Spinal cord (tissue), 3 donors: ENCODE results near the gene NDUFB7.

GRCh38 chr19:14183413-14183759, 22.6 kb downstream of the ADGRL1 start:
- PRO-cap, result no peak
- RAMPAGE, long total RNA, result no peak

DNA sequence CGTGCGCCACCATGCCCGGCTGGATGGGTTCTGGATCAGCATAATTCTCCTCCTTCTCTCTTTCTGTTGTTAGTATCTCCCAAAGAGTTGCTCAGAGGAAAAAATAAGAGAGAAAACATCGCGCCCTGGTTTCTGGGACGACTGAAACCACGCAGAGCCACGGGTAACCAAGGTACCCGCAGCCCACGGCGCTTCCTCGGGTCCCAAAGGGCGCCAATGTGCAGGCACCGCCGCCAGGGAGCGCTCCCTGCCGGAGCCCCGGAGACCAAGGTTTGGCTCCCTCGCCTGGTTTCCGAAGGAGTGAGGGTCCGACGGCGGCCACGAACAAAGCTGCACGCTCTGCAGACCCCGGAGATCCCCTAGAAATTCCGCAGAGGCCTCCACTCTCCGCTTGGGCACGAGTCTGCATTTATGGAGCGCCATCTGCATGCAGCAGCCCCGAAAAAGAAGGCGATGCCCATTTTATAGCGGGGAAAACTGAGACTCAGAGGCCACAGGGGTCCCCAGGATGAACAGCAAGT, 1.2 kb upstream of the PKN1 start:
- PRO-cap, result no peak
- RAMPAGE, long total RNA, result no peak

DNA sequence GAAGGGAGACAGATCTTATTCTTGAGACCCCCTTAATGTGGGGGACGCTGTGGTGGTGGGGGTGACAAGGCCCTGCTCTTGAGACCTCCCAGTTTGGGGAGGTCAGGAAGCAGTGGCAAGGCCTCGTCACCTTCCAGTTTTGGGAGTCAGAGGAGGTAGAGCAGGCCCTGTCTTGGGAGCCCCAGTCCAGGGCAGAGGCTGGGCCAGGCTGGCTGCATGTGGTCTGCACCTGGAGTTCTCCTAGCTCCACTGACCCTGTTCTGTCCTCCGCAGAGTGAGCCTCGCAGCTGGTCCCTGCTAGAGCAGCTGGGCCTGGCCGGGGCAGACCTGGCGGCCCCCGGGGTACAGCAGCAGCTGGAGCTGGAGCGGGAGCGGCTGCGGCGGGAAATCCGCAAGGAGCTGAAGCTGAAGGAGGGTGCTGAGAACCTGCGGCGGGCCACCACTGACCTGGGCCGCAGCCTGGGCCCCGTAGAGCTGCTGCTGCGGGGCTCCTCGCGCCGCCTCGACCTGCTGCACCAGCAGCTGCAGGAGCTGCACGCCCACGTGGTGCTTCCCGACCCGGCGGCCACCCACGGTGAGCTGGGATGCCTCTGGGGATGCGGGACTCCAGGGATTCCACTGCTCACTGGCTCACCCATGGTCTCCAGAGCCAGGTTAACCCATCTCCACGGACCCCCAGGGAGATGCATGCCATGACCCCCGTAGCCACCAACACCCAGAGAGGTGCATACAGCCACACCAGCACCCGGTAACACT, 7.9 kb downstream of the PKN1 start:
- PRO-cap, result no peak
- RAMPAGE, long total RNA, result no peak

GRCh38 chr19:14514458-14515105, 3.6 kb downstream of the DNAJB1 start:
- PRO-cap, result no peak
- RAMPAGE, long total RNA, result no peak

GRCh38 chr19:14515558-14515834, 2.7 kb downstream of the DNAJB1 start:
- PRO-cap, result no peak
- RAMPAGE, long total RNA, result no peak

- PRO-cap, result no peak
- RAMPAGE, long total RNA, result no peak
Observed at GRCh38 chr19:14515835-14516672, 2.1 kb downstream of the DNAJB1 start.

DNA sequence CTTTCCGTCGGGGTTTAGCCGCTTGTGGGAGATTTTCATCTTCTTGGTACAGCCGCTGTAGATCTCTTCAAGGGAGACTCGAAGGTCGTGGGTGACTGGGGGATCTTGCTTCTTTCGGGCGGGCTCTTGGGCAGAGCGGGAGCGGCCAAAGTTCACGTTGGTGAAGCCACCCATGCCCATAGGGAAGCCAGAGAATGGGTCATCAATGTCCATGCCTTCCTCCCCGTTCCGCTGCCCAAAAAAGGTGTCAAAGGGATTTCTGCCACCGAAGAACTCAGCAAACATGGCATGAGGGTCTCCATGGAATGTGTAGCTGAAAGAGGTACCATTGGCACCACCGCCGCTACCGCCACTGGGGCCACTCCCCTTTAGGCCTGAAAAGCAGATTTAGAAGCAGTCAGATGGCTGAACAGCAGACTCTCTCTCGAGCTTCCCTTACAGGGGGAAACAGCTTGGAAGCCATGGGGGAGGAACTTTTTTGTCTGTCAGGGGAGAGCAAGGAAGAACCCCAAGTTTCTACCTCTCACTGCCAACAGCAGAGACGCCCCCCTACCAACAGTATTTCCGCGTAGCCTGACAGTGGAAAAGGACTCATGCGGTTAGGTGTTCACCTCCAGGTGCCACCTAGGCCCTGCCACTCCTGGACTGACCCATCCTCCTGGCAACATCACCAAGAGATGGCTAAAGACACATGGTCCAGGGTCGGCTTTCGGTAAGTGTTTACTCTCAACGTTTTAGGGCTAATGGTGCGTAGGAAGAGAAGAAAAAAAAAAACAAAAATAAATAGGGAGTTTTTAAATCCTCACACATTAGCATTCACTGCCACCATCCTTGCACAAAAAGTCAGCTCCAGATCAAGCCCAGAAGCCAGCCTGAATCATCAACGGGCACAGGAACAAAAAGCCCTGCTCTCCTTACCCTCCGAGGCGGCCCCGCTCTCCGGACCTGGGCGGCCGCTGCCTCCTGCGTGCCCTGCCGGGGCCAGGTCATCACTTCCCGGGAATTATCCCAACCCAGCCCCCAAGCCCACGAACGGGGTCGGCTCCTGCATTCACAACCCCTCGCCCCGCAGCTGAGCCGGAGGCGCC, 1.2 kb downstream of the DNAJB1 start:
- PRO-cap, result no peak
- RAMPAGE, long total RNA, result no peak

- PRO-cap, result no peak
- RAMPAGE, long total RNA, result no peak
Observed at GRCh38 chr19:14545030-14546329, 16.1 kb downstream of the TECR start.

DNA sequence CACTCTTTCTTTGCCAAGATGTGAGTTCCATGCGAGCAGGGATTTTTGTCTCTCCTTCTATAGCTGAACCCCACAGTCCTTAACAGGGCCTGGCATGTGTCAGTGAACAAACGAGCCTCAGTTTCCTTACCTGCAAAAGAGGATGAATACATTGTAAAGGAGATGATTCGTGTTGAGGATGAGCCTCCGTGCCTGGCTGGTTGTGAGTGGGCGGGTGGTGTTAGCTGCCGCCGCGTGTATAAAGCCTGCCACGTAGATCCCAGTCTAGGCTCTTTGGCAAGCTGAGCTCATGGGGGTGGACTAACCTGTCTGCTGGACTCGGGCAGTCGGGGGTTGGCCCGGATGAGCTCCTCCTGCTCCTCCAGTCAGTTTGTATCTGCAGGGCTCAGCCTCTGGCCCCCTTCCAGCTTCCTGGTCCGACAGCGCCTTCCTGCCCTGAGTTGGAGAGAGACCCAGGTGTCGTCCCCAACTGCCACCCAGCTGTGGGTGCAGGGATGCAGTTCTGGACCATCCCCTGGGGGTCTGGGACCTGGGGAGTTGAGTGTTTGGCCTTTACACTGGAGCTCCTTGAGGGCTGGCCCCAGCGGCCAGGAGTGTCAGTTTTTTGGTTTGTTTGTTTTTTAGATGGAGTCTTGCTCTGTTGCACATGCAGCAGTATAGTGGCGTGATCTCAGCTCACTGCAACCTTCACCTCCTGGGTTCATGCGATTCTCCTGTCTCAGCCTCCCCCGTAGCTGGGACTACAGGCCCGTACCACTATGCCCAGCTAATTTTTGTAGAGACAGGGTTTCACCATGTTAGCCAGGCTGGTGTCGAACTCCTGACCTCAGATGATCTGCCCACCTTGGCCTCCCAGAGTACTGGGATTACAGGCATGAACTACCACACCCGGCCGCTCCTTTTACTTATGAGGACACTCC, 20.9 kb downstream of the TECR start:
- PRO-cap, result no peak
- RAMPAGE, long total RNA, result no peak

DNA sequence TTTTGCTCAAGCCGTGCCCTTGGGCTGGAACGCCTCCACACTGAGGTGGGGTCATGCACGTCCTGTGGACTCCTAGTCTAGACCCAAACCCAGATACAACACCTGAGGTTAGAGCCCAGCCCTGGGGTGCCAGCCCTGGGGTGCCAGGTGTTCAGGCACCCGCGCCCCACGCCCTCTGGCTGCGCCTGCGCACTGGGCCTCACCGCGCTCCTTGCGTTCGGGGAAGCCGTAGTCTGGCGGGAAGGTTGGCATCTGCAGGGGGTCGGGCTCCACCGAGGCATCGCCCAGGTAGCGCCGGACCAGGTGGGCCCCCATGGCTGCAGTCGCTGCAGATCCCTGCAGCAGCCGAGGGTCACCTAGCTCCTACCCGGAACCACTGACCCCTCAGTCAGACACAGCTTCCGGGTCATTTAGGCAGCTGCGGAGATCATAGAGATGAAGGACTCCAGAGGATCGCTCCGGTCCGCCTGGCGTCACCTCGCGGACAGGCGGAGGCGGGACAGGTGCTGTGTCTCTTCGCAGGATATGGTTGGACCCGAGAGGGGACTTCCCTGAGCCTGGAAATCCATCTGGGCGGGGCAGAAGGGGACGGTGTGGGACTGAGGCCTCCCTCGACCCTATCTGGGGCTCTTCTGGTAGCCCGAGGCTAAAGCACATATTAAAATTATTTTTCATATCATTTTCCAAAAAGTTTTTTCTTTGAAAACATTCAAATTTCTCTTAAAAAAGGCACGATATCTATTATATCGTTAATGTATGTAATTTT, at the start of gene NDUFB7:
TSS of gene NDUFB7 (minus strand) at position 381 of the 766 bp plus-strand sequence.
- PRO-cap, result no peak
- RAMPAGE, long total RNA, result start-site peak on the minus strand centred at position 359 of the sequence, 64 bp wide, 4,259 and 1,614 reads in 2 replicates

- PRO-cap, result no peak
- RAMPAGE, long total RNA, result no peak
Observed at GRCh38 chr19:14661488-14661895, 13.2 kb downstream of the ADGRE3 start.

GRCh38 chr19:14786263-14786690, 7.9 kb upstream of the ADGRE2 start:
- PRO-cap, result no peak
- RAMPAGE, long total RNA, result no peak

GRCh38 chr19:15113507-15114613, 6.7 kb downstream of the SYDE1 start:
- PRO-cap, result no peak
- RAMPAGE, long total RNA, result no peak

GRCh38 chr19:15159776-15160716, 34.5 kb upstream of the ILVBL start:
- PRO-cap, result no peak
- RAMPAGE, long total RNA, result no peak

- PRO-cap, result no peak
- RAMPAGE, long total RNA, result no peak
Observed at GRCh38 chr19:15279860-15280526, 47.7 kb upstream of the EPHX3 start.

- PRO-cap, result no peak
- RAMPAGE, long total RNA, result no peak
Observed at GRCh38 chr19:15288461-15289032, 43.8 kb downstream of the BRD4 start.

DNA sequence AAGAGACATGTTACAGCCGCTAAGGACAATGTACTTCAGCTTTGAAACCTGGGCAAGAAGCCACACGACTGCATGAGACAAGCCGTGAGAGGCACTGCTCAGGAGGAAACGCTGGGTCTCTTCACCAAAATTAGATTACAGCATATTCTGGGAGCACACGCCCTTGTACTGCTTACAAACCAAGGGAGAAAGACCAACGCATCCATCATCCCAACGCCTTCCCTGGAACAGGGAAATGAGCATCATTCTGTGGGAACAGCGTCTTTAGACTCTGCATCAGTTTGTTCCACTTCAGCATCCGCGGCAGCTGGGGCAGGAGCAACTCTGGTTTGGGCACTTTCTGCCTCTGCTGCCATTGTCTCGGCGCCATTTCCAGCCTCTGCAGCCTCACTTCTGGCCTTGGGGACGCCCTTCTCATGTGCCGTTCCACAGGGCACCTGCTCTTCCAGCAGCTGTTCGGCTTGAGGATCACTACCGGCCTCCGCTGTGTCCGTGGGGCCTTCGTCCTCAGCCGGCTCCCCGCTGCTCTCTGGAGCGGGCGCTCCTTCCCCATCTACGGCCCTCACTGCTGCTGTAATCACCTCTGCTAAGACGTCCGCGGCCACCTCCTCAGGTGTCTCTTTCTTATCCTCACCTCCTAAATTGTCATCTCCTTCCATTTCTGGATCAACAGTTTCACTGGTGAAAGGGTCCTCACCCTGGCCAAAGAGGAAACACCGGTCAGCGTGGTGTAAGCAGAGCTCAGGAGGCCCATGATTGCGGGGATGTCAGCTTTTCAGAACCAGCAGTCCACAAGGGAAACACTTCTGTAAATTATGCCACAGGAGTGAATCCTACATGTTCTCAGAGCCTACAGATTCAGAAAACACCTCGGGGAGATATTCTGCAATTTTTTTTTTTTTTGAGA, 22.6 kb upstream of the BRD4 start:
- PRO-cap, result no peak
- RAMPAGE, long total RNA, result no peak

DNA sequence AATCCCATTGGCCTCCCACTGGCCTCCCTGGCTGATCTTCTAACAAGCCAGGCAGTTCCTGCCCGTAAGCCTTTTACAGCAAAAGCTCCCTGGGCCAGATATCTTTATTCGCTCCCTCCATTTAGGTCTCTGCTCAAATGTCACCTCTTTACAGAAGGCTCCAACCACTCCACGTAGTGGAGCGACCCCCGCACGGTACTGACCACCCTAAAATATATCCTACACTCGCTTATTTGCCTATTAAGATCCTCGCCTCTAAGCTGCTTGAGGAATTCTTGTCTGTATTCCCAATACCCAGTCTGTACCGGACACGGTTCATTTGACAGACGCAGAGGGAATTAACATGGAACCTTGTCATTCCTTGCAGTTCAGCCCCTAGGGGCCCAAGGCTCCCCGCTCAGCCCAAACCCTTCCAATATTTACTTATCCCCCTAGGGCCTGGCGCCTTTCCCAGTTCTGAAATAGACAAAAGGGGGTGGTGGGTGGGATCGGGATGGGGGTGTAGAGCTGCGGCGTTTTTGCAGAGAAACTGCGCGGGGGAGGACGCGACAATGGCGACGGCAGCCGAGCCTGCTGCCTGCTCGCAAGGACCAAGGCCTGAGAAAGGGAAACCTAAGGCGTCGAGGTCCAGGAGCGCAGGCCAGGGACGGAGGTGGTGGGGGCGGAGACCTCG, 682 bp downstream of the AKAP8L start:
- PRO-cap, result no peak
- RAMPAGE, long total RNA, result no peak

- PRO-cap, result no peak
- RAMPAGE, long total RNA, result no peak
Observed at GRCh38 chr19:15419452-15420396, 936 bp upstream of the AKAP8L start.

DNA sequence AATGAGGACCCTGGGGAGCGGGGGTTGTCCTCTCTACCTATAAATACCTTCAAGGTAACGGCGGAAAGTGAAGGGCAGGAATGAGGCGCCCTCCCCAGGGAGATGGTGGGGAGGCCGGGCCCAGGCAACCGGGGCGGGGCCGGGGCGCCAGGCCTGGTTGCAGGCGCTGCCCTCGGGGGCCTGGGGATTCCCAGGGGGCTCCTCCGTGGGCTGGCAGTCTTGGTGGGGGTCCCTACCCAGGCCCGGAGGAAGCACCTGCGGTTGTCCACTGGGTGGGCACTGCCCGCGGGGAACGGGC, 687 bp downstream of the WIZ start:
- PRO-cap, result no peak
- RAMPAGE, long total RNA, result no peak